ENCODE measurements around a stretch of chr10.

GRCh38 chr10:134362-135391, 578 bp upstream of the ZMYND11 start:
- PRO-cap = unidirectional peak, plus-strand start at chr10:134484; unidirectional peak, plus-strand start at chr10:134864; unidirectional peak, plus-strand start at chr10:134987; bidirectional peak, plus-strand start at chr10:135028, minus-strand start at chr10:135024; bidirectional peak, plus-strand start at chr10:135472, minus-strand start at chr10:135299

DNA sequence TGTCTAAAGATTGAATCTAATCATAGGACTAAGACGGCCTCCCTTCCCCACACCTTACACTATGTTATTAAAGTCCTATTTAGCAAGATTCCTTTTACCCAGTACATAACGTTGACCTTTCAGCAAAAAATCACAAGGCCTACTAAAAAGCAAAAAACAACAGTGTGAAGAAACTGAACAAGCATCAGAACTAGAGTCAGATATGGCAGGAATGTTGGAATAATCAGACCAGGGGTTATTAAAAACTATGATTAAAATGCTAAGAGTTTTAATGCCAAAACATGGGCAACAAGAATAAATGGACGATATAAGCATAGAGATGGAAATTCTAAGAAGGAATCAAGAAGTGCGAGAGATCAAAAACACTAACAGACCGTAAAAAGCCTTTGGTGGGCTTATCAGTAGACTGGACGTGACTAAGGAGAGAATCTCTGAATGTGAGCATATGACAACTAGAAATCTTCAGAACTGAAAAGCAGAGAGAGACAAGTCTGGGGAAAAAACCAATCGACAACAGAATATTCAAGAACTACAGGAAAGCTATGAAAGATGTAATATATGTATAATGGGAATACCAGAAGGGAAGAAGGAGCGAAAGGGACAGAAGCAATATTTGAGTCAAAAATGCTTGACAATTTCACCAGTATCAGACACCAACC, 34.1 kb downstream of the ZMYND11 start:
- PRO-cap = no peak

DNA sequence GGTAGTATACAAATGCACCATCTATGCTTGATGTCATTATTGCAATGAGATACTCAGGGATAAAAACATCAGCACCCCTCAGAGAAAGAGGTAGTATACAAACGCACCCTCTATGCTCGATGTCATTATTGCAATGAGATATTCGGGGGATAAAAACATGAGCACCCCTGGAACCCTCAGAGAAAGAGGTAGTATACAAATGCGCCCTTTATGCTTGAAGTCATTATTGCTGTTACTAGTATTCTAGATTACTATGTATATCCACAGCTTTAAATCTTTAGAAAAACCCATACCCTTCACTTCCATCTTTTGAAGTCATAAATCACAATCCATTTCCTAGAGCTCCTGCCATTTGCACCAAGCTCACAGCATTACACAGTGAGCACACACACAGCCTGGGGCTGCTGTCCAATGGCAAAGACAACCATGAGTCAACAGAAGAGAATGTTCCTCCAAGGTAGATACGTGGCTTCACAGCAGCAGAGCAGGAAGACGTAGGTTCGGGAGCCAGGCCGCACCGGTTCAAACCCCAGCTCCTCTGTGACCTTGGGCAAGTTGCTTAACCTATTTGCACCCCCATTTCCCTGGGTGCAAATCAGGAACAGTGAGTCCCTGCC, 234.7 kb downstream of the DIP2C start:
- PRO-cap = no peak

GRCh38 chr10:470275-471256, 218.9 kb downstream of the DIP2C start:
- PRO-cap = no peak

DNA sequence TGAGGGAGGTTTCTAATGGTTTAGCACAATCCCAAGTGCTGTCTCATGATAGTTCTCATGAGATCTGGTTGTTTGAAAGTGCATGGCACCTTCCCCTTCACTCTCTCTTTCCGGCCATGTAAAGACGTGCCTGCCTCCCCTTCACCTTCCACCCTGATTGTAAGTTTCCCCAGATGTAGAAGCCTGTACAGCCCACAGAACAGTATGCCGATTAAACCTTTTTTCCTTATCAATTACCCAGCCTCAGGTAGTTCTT, 78.4 kb downstream of the DIP2C start:
- PRO-cap = no peak

DNA sequence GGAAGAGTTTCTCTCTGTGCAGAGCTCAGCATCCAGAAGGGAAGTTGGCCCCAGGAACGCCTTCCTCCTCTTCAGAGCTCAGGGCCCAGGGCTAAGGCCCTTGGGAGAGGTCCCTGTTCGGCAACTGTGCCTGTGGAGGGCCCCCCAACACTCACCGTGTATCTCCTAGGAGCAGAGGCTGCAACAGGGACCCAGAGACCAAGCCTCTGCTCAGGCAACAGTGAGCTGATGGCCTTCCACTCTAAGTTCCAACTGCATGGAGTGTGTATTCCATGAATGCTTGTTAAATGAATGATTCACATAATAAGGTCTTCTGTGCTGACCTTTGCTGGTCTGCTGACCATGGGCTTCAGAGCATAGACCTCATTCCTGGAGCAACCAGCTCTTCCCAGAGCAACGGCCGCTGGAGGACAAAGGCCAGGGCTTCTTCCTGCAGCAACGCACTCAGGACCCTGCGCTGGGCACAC, 7.7 kb downstream of the DIP2C start:
- PRO-cap = no peak

GRCh38 chr10:895429-895842, 36.1 kb downstream of the LARP4B start:
- PRO-cap = no peak

GRCh38 chr10:911274-912040, 20.0 kb downstream of the LARP4B start:
- PRO-cap = no peak

DNA sequence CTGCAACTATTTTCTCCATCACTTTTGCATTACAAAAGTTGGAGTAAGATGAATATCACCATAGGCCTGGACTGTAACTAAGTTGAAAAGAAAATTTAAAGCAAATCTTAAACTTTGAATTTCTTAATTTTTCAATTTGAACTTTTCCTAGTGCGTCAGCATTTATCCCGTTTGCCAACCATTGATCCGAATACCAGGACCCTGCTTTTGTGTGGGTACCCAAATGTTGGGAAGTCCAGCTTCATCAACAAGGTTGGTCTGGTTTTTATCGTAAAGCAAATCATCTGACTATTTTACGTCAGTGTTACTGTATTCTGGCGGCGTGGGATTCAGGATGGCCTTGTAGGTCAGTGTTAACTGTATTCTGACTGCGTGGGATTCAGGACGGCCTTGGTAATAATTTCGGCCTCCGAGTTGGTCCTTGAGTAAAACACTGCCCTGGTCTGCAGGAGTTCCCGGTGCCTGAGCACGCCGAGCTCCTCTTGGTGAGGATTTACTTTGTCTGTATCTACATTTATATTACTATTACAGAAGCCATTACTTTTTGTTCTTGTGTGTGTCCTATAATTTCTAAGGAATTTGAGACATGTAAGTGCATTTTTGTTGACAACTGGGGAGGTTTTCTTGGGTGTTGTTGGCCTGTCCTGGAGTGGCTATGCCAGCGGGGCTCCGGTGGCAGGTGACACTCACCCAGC, 9.0 kb downstream of the GTPBP4 start:
- PRO-cap = unidirectional peak, plus-strand start at position 315 of the sequence; unidirectional peak, plus-strand start at position 365 of the sequence

DNA sequence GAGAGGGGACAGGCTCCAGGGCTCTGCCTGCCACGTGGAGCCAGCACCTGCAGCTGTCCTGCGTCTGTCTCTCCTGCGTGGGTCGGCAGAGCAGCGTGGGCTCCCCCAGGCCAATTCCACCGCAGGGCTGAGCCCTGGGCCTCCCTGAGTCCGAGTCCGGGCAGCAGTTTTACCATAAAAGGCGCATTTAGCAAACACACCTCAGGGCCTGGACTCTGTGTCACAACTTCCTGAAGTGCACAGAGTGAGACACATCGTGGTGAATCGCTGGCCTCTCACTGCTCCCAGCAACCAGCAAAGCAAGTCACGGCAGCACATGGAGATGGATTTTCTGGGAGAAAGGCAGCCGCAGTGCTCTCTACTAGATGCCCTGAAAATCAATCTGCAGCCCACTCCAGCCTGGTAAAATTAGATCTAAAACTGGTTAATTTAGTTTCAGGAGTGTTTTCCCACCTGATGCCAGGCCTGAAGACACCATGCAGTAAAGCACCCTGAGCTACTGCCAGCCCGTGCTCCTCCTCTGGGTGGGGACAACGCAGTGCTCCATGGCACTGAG, 337.1 kb downstream of the ADARB2 start:
- PRO-cap = bidirectional peak, plus-strand start at position 315 of the sequence, minus-strand start at position 55 of the sequence

DNA sequence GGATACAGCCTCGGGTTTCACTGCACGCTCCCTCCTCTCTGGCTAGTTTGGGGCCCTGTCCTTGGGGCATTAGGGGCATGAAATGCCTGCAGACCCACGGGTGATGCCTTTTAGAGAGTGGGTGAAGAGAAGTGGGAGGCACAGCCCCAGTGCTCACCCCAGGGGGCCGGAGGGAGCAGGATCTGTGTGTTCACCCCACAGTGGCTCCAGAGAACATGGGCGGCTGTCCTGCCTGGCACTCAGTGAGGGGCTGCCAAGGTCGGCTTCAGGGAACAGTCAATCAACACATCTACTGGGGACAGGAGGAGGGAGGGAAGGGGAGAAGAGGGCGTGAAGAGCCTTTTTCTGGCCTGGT, 185.1 kb downstream of the ADARB2 start:
- PRO-cap = no peak

DNA sequence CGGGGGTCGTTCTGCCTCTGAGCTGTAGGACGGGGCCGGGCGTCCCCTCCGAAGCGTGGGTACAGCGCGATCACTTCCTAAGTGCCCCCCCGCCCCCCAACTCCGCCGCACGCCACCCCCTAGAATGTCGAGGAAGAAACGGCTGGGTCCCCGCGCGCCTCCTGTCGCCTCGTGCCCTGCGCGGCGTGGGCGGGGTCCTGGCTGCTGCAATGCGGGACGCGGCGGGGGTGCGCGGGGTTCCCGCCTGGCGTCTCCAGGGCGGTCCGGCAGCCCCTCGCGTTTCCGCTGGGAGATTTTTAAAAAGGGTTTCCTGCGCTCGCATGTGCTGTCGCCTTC, 707 bp downstream of the PFKP start:
- PRO-cap = bidirectional peak, plus-strand start at position 204 of the sequence, minus-strand start at position 173 of the sequence; bidirectional peak, plus-strand start outside the sequence, minus-strand start at position 284 of the sequence

DNA sequence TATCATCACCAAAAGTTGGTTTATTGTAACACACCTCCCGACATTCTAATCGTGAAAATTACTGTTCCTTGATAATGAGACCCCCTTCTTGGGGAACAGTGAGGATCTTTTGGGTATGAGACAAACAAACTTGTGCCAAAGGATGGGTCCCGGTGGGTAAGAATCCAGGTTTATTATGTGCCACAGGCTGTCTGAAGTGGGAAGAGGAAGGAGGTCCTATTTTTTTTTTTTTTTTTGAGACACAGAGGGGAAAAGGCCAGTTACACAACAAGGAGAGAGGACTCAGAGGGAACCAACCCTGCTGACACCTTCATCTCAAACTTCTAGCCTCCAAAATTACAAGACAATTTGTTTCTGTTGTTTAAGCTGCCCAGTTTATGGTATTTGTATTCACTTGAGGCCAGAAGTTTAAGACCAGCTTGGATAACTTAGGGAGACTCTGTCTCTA, 9.2 kb upstream of the PITRM1 start:
- PRO-cap = no peak

DNA sequence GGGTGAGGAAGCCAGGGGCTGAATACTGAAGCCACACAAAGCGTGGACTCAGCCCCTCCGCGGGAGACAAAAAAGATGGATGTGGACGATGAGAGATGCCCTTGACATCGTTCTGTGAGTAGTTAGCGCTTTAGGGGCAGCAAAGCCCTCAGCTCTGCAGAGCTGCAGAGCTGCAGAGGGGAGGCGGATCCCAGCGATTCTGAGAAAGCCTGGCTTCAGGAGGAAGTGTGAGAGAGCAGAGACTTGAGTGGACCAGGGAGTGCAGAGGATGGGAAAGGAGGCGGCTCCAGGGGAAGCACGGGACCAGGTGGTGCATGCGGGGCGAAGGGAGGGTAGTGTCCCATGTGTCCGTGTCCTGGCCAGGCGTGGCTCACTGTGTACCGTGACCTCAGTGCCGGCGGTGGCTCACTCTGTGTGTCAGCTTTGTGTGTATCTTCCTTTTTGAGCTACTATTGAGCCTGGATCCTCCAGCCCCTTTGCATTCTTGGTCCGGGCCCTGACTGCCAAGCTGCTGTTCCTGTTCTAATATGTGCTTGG, 250.8 kb upstream of the PITRM1 start:
- PRO-cap = no peak

DNA sequence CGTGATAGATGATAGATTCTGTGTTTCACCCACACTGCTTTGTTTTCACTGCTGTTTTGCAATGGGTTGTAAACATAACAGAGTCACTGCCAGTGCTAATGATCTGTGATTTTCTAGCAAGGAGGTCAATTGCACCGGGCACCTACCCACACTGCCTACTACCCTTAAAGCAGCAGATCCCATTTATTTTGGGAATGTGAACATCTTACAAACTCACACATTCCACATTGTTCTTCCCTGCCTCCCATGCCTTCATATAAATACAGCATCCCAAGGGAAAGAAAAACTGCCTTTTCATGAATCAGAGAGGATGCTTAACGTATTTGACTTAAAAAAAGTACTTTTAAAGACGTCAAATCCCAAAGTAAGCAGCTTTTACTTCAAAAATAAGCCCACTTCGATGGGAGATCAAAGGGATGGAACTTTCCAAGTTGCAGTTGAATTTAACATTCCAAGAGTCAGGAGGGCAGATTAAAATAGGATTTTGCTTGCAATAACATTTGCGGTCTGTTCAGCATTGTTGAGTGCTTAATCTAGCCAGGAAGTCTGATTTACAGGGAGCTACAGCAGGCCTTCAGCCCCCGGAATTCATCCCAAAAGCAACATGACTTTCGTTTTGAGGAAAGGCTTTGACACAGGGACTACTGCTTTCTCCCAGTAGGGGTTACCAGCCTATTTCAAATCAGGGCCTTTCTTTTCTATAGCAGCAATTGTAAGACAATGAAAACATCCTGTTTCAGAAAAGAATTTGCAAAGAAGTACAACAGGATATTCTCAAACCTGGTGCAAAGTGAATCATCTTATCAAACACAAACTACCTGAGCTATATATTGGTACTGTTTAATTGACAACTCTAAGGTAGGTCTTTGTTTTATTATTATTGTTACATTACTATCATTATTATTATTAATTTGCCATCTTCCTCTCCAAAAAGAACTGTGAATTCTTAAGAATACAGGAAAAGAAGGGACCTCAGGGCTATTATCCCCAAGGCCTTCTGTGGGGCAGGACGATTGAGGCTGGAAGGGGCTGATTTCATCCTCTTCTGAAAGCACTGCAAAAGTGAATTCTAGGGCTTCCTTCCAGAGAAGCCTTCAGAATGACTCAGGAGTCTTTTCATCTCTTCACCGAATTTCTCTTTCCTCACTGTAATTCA, 279.6 kb upstream of the PITRM1 start:
- PRO-cap = no peak

DNA sequence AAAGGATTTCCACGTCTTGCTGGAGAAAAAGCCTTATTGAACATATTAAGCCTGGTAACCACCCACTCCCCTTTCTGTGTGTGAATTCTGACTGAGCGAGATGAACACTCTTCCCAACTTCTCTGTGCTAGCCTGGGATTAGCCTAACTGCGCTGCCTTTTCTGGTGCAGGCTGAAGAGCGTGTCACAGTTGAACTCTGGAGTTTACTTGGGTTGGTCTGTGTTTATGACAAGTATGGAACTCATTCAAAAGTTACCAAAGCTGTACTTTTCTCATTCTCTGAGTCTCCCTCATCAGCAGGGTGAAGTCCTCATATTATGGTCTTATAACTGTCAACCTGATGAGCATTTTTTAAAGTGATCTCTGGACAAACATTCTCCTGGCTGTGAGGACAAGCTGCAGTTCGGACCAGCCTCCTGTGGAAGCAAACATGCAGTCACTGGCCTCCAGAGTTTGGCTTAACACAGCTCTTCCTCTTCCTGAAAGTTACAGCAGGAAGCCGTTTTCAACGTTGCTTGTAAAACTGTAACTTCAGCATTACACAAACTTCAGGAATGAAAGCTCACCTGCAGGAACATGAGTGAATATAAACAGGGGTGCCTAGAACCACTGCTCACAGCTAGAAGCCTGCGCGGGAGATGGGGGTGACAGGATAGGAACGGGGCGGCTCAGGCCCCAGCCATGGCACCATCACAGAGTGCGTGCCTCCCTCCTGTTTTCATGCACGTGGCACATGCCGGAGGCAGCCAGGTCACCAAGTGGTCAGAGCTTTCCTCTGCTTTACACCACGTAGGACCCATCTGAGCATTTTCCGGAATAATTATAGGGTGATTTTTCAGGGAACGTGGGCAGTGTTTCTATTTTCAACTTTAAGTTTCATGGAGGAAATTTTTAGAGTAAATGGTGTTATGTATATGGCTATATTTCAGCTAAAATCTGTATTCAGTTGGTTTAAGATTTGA, 292.8 kb upstream of the PITRM1 start:
- PRO-cap = no peak

DNA sequence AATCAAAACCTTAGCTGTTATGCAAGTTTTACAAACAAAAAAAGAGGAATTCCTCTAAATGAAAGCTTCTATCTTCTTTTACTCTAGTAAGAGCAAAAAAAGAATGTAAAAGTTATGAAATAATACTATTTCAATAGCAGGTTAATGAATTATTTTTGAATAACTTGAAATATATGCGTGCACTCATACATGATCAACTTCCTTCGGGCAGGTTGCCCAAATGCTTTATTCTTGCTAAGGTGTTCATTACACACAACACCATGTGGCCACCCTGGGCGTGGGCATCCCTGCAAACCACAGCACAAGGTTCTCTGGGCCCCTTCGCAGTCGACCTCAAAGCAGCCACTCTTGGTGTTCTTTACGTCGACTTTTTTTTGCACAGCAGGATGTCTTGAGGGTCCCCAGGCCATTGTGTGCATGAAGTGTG, 300.6 kb upstream of the PITRM1 start:
- PRO-cap = no peak

DNA sequence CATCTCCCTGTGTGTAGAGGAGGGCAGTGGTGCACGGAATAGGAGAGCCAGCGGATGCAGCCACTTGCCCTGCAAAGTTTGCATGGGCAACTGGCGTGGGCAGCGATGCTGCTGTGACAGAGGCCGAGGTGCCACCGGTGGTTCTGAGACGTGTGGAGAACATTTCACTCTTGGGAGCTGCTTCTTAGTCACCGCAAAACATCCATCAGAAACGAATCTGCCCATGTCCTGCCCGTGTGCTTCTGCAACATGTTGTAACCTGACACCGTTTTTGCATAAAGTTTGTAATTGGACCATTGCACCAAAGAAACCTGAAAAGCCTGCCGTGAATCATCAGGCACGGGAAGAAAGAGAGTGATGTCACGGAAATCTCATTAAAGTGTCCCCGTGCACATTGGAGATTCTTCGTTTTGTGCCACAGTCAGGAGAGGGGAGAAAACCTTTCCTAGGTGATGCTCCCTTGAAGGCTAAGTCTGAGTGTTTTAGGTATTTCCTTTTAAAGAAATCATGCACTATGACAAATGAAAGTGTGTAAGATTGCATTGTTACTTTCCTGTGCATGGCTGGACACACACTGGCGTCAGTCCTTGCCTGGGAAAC, 302.7 kb downstream of the KLF6 start:
- PRO-cap = bidirectional peak, plus-strand start at position 412 of the sequence, minus-strand start at position 219 of the sequence

DNA sequence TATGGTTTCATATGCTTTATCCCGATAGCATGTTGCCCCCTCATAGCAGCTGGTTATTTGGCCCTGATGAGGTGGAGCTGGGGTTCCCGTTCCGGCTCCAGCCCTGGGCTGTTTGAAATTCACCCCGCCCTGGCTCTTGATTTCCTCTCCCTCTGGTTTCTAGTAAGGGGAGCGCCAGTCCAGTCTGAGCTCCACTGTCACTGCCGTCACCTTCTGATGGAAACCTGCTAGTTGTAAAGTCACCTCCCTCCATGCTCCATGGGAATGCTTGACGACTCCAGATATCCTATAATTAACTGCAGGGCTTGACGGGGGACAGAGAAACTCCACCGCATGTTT, 300.8 kb downstream of the KLF6 start:
- PRO-cap = no peak

DNA sequence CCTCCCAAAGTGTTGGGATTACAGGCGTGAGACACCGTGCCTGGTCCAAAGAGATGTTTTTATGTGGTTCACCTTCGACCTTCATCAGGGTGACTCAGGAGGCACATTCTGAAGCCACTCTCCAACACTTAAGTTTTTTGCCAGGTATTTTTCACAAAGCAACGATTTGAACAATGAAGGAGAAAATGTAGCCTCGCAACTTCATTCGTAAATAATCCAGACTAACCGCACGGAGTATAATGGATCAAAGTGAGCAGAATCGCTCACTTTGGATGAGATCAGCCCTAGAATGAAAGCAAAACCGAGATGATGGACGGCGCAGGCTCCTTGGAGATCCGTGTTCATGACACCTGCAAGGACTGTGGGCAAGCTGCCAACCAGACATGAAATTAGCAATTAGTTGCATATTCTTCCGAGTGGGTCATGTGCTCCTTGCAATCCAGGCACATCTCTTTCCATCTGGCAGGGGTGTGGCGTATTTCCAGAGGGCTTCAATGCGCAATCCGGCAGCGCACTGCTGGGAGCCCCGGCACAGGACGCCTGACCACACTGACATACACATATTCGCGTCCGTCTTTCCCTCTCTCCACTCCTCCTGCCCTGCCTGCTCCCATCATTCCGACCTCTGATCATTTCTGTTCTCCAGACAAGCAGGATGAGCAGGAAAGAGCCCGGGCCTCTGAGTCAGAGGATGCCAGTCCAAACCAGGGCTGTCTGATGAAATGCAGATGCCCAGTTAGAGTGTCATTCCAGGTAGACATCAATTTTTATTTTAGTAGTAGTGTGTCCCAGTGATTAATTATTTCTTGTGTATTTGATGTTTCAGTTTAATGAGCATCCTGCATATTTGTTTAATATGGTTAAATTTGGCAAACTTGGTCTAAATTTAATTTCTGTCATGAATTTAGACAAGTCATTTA, 148.4 kb downstream of the KLF6 start:
- PRO-cap = no peak